A549 (cell line): Measurements from ENCODE around the gene IKZF1.

GRCh38 chr7:48106740-48107321 is 17.8 kb downstream of the UPP1 start:
- PRO-cap, result no peak
CAGE:
- cytosol, long polyA plus RNA, result no peak
- long polyA plus RNA, result no peak
- nucleus, long polyA plus RNA, result no peak

DNA sequence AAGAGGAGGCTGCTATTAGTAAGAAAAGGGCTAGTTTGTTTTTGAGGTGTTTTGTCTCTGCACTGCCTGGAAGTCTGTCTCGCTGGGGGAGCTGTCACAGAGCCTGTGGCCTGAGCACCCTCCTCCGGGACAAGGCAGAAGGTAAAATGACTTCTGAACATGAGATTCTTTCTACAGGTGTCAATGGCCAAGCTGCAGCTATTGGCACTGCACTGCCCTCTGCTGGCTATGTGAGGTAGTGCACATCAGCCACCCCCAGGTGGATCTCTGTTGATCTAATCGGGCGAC is 21.0 kb downstream of the UPP1 start:
- PRO-cap, result no peak
CAGE:
- cytosol, long polyA plus RNA, result no peak
- long polyA plus RNA, result no peak
- nucleus, long polyA plus RNA, result no peak

GRCh38 chr7:48146939-48147602 is 24.2 kb upstream of the ABCA13 start:
- PRO-cap, result no peak
CAGE:
- cytosol, long polyA plus RNA, result no peak
- long polyA plus RNA, result no peak
- nucleus, long polyA plus RNA, result no peak

- PRO-cap, result no peak
CAGE:
- cytosol, long polyA plus RNA, result no peak
- long polyA plus RNA, result no peak
- nucleus, long polyA plus RNA, result no peak
Measured at GRCh38 chr7:50304384-50305372, at the start of gene IKZF1. TSS of gene IKZF1 (plus strand) at chr7:50304716.

DNA sequence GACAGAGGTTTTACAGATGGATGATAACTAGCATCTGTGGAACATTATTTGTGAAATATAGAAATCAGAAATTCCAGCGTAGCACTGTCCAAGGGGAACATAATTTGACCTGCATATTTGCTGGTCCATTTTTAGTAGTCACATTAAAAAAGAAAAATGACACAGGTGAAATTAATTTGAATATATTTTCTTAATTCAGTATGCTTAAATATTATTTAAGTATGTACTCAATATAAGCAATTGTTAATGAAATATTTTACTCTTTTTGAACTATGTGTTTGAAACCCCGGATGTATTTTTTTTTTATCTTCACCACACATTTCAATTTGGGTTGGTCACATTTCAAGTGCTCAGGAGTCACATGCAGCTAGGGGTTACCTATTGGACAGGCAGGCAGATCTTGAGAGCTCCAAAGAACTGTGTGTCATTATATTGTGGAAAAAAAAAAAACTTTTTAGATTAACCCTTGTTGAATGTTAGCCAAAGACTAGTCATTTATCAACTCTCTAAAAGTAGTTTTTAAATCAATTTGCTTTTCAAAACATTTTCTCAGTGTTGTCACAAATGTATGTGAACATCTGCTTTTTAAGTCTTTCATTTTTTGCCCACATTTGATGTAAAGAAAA is 37.1 kb downstream of the IKZF1 start:
- PRO-cap, result no peak
CAGE:
- cytosol, long polyA plus RNA, result no peak
- long polyA plus RNA, result no peak
- nucleus, long polyA plus RNA, result no peak

DNA sequence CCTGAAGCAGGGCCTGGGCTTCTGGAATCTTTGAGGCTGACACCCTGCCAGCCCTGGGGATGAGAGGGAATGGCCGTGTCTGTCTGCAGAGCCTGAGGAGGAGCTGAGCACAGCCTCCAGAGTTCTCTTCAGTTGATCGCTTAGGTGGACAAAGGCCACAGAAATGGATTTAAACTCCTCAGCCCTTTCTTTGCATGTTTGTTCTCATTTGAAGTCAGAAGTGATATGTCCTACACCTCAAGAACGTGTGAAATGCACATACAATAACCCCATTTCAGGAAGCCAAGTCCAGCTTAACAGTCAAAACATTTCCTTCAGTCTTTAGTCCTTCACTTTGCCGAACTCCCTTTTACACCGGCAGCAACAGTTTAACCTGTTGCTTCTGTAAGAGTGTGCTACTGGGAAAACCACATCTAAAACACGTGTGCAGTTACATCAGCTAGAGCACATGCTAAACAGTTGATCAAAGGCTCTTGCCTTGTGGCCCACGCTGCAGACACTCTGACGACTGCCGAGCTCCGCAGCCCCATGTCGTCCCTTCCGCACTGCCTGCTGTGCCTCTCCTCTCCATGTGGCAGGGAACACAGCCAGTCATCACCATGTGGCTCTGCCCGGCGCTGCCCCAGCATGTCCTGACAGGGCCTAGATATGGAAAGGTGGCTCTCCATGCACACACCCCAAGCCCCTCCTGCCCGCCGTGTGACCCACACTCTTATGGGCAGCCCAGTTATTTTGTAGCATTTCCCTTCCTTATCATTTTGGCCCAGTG is 55.9 kb downstream of the IKZF1 start:
- PRO-cap, result no peak
CAGE:
- cytosol, long polyA plus RNA, result no peak
- long polyA plus RNA, result no peak
- nucleus, long polyA plus RNA, result no peak

- PRO-cap, result no peak
CAGE:
- cytosol, long polyA plus RNA, result no peak
- long polyA plus RNA, result no peak
- nucleus, long polyA plus RNA, result no peak
Measured at GRCh38 chr7:50467762-50468550, 17.8 kb upstream of the FIGNL1 start.

GRCh38 chr7:50641027-50642385 is 76.3 kb upstream of the DDC start:
- PRO-cap, result no peak
CAGE:
- cytosol, long polyA plus RNA, result no peak
- long polyA plus RNA, result no peak
- nucleus, long polyA plus RNA, result no peak

DNA sequence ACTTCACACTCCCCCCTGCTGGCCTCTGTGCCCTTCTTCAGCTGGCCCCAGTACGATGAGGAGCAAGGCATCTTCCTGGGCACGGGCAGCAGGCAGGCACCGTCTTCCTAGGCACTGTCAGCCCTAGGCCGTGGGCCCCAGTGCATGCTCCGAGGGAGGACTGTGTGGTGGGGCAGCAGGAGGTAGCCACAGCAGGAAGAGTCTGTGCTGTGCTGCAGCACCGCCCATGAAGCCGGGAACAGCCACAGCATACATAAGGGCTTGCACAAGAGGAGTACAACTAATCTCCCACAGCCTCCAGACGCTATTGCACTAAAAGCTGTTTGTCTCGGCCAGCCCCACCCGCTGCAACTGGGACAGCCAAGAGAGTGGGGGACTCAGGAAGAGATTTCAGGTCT is 87.9 kb upstream of the DDC start:
- PRO-cap, result no peak
CAGE:
- cytosol, long polyA plus RNA, result no peak
- long polyA plus RNA, result no peak
- nucleus, long polyA plus RNA, result no peak

- PRO-cap, result no peak
CAGE:
- cytosol, long polyA plus RNA, result no peak
- long polyA plus RNA, result no peak
- nucleus, long polyA plus RNA, result no peak
Measured at GRCh38 chr7:50657209-50658279, 92.3 kb upstream of the DDC start.

- PRO-cap, result no peak
CAGE:
- cytosol, long polyA plus RNA, result no peak
- long polyA plus RNA, result no peak
- nucleus, long polyA plus RNA, result no peak
Measured at GRCh38 chr7:50739604-50740845, 42.7 kb downstream of the GRB10 start.

DNA sequence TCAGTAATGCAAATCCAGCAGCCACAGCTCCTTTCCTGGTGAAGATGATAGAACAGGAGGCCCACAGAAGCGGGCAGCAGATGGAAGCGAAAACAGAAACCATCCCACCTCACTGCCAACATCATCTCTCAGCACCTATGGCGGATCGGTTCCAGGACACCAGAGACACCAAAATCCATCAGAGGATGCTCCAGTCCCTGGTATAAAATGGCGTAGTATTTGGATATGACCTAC is 23.5 kb downstream of the GRB10 start:
- PRO-cap, result no peak
CAGE:
- cytosol, long polyA plus RNA, result no peak
- long polyA plus RNA, result no peak
- nucleus, long polyA plus RNA, result no peak

- PRO-cap, result no peak
CAGE:
- cytosol, long polyA plus RNA, result no peak
- long polyA plus RNA, result no peak
- nucleus, long polyA plus RNA, result no peak
Measured at GRCh38 chr7:51043230-51043981, 260.7 kb upstream of the GRB10 start.

GRCh38 chr7:51246102-51246483 is 70.5 kb downstream of the COBL start:
- PRO-cap, result no peak
CAGE:
- cytosol, long polyA plus RNA, result no peak
- long polyA plus RNA, result no peak
- nucleus, long polyA plus RNA, result no peak

DNA sequence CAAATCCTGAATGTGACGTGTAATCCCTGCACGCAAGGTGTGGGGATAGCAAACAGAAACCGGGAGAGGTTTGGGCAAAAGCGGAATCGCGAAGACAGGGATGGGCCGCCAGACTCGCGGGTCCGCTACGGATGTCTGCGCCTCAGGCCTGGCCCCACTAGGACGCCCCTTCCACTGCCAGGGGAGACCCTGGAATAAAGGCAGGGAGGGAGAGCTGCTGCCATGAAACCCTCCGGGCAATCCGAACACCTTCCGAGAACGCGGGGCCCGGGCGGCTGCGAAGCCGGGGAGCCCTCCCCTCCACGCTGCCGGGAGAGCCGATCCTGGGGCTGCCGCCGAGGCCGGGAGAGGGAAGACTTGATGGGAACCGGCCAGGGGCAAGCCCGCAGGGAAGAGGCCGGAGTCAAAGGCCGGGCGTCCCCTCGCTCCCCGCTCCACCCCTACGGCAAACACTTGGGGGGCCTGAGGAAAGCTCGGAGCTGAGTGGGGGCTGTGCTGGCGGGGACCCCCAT is 752 bp downstream of the COBL start:
- PRO-cap, result no peak
CAGE:
- cytosol, long polyA plus RNA, result no peak
- long polyA plus RNA, result no peak
- nucleus, long polyA plus RNA, result no peak

GRCh38 chr7:51340403-51340840 is 23.8 kb upstream of the COBL start:
- PRO-cap, result no peak
CAGE:
- cytosol, long polyA plus RNA, result no peak
- long polyA plus RNA, result no peak
- nucleus, long polyA plus RNA, result no peak

GRCh38 chr7:53032213-53032574 is 3.2 kb upstream of the POM121L12 start:
- PRO-cap, result no peak
CAGE:
- cytosol, long polyA plus RNA, result no peak
- long polyA plus RNA, result no peak
- nucleus, long polyA plus RNA, result no peak

- PRO-cap, result no peak
CAGE:
- cytosol, long polyA plus RNA, result no peak
- long polyA plus RNA, result no peak
- nucleus, long polyA plus RNA, result no peak
Measured at GRCh38 chr7:53218812-53219592, 183.6 kb downstream of the POM121L12 start.

DNA sequence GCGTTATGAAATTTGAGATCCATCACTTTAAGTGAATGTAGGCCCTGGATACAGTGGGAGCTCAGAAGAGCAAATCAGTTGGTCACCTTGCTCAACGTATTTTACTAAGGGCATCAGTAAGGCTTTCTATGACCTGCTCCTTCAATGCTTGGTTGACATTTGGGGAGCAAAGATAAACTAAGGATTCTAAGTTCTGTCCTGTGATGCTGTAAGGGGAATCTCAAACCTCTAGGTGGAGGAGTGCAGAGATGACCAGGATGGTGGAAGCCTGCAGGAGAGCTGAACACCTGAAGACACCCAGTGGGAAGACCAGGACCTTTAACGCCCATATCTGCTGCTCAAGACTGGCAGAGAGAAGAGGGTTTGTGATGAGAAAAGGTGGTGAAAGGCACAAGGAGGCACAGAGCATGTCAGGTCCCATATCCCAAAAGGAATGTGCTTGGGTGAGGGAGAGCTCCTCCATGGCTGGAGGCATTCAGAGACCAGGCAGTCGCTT is 20.4 kb downstream of the EGFR start:
- PRO-cap, result no peak
CAGE:
- cytosol, long polyA plus RNA, result no peak
- long polyA plus RNA, result no peak
- nucleus, long polyA plus RNA, result no peak

DNA sequence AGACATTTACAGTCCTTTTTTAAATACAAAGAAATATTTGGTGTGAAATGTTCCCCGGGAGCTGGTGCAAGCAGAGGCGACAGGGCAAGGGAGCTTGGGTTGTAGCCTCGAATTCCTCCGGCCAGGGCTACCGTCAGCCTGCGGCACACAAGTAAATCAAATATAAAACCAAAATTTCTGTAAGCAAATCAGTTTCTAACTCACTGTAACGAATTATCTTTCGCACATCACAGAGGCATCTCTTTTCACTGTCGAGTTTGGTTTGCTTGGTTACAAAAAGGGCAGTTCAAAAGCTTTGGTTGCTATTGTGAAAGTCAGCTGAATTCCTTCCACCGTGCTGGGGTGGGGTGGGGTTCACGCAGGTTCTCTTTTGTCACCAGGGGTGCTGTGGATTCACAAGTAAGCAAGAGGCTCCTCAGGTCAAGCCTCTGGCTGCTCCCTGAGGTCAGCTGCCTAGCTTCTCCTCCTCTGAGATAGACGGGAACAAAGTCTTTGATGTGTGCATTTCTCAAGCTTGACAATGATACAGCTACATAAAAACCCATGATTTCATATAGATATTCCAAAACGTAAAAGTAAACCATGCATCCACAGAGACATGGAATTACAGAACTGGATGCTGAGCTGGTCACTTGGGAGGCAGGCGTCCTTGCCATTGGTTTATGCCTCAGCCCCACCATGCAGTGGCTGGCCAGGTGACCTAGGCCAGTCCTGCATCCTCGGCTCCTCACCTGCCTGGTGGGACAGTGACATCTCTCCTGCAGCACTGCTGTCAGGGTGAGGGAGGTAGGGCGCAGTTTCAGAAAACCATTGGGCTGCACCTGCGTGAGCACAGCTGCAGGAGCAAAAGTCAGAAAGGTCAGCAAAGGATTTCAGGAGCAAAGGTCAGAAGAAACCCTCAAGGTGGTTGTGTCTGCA is 47.8 kb downstream of the EGFR start:
- PRO-cap, result no peak
CAGE:
- cytosol, long polyA plus RNA, result no peak
- long polyA plus RNA, result no peak
- nucleus, long polyA plus RNA, result no peak